Cardiac septum (tissue), 1 donor: ENCODE measurements around the genes VPS50, CALCR and COL1A2.

DNA sequence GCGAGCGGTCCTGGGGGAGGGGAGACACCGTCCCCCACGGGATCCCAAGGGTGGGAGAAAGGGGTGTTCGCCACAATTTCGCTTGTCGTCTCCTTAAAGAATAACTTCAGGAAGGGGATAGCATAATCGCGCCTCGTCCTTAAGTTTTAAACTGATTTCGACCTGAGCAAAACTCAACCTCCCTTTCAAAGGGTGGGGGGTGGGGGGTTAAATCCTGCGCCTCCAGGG lies 2.0 kb downstream of the CDK6 start:
- PRO-cap, result no peak

DNA sequence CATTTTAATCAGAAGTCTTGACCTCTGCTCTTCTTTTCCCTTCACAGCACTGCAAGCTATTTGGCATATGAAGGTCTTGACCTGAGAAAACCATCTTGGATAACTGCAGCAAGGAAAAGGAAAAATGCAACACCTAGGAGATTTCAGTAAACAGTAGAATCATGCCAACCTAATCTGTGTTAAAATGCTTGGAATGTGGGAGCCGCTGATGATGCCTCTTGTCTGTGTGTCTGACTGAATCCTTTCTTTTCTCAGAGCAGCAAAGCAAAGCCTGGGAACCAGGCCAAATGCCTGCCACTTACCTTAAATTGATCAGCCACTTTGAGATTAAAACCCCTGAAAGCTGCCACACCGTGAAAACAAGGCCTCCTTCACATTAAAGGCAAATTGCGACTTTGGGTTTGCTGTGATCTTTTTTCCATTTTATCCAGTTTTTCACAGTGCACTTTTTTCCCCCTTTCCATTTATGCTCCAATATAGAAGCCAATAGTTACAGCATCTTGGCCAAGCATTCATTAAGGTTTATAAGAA lies 80.5 kb upstream of the CDK6 start:
- PRO-cap, result no peak

- PRO-cap, result bidirectional peak, plus-strand start at chr7:93232366, minus-strand start at chr7:93232203
These were observed at the start of gene VPS50 for GRCh38 chr7:93231609-93232730. Gene VPS50 (plus strand): TSS chr7:93232366.

- PRO-cap, result no peak
These were observed at the start of gene CALCR for GRCh38 chr7:93574623-93575009. Gene CALCR (minus strand): TSS chr7:93574724.

DNA sequence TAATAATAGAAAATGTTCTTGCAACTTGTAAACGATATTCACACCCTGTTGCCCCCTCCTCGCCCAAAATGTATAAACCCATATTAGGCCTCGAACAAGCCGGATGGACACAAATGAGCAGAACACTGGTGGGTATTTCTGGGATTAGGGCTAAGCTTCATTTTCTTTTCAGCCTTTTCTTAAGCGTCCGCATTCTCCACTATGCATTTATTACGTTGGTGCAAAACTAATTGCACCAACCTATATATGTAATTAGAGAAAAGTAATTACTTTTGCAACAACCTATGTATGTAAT lies 332 bp upstream of the GNG11 start:
- PRO-cap, result no peak

DNA sequence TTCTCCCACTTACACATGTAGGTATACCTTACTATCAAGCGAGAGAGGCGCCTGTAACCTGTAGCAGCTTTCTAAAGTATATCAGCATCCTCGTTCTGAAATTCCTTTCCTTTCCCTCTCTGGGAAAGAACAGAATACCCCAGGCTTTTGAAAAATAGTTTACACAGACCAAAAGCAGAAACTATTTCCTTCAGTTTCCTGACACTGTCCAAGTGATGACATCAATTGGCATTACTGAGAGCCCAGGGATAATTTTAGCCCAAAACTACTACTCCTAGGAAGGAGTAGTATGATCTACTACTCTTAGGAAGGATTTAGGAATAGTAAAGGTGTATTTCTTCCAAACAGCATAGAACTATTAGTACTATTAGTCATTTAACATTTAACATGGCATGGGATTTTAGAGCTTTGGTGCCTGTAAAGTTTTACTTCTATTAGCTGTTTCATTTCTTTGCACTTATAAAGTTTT lies 6.1 kb downstream of the GNG11 start:
- PRO-cap, result unidirectional peak, minus-strand start at position 136 of the sequence

DNA sequence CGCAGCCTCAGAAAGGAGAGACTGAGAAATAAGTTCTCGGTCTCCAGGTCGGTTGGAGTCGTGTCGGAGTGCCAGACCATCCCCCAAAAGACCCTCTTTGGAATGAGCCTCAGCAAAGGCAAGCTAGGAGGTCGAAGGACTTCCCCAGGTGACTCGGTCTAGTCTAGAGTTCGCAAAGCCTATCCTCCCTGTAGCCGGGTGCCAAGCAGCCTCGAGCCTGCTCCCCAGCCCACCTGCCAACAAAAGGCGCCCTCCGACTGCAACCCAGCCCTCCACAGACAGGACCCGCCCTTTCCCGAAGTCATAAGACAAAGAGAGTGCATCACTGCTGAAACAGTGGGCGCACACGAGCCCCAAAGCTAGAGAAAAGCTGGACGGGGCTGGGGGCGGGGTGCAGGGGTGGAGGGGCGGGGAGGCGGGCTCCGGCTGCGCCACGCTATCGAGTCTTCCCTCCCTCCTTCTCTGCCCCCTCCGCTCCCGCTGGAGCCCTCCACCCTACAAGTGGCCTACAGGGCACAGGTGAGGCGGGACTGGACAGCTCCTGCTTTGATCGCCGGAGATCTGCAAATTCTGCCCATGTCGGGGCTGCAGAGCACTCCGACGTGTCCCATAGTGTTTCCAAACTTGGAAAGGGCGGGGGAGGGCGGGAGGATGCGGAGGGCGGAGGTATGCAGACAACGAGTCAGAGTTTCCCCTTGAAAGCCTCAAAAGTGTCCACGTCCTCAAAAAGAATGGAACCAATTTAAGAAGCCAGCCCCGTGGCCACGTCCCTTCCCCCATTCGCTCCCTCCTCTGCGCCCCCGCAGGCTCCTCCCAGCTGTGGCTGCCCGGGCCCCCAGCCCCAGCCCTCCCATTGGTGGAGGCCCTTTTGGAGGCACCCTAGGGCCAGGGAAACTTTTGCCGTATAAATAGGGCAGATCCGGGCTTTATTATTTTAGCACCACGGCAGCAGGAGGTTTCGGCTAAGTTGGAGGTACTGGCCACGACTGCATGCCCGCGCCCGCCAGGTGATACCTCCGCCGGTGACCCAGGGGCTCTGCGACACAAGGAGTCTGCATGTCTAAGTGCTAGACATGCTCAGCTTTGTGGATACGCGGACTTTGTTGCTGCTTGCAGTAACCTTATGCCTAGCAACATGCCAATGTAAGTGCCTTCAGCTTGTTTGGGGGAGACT lies at the start of gene COL1A2:
Gene COL1A2, plus strand, starts transcription at position 937 of the 1,174 bp plus-strand sequence.
- PRO-cap, result bidirectional peak, plus-strand start at position 500 of the sequence, minus-strand start at position 280 of the sequence; bidirectional peak, plus-strand start at position 937 of the sequence, minus-strand start at position 626 of the sequence

- PRO-cap, result no peak
These were observed 9.8 kb downstream of the COL1A2 start for GRCh38 chr7:94404299-94405159.

GRCh38 chr7:94424065-94424551 lies 29.4 kb downstream of the COL1A2 start:
- PRO-cap, result no peak

- PRO-cap, result no peak
These were observed 1.5 kb downstream of the PPP1R9A start for GRCh38 chr7:94908977-94909280.

DNA sequence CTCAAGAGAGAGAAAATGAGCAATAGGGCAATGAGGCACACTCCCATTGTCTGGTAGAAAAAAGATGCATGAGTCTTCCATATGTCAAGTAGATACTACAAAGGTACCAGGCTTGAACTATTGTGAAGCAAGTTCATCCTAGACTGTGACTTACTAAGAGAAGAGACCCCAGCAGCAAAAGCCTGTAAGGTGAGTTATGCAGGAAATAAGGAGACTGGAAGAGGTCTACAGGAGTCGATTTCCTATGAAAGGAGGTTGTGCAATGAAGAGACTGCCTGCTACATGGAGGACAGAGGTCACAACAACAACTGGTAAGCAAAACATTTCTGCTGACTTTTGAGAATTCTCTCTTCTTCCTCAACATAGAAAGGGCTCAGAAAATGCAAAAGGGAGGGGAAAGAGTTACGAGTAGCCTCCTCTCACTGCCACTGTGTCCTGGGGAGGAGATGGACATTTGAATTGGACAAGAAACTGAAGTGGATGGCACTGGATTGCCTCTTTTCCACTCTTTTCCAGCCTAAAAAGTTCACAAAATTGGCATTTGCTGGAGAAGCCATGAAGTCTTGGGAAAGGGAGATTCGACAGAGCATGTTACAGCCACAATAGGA lies 42.4 kb downstream of the PDK4 start:
- PRO-cap, result no peak

DNA sequence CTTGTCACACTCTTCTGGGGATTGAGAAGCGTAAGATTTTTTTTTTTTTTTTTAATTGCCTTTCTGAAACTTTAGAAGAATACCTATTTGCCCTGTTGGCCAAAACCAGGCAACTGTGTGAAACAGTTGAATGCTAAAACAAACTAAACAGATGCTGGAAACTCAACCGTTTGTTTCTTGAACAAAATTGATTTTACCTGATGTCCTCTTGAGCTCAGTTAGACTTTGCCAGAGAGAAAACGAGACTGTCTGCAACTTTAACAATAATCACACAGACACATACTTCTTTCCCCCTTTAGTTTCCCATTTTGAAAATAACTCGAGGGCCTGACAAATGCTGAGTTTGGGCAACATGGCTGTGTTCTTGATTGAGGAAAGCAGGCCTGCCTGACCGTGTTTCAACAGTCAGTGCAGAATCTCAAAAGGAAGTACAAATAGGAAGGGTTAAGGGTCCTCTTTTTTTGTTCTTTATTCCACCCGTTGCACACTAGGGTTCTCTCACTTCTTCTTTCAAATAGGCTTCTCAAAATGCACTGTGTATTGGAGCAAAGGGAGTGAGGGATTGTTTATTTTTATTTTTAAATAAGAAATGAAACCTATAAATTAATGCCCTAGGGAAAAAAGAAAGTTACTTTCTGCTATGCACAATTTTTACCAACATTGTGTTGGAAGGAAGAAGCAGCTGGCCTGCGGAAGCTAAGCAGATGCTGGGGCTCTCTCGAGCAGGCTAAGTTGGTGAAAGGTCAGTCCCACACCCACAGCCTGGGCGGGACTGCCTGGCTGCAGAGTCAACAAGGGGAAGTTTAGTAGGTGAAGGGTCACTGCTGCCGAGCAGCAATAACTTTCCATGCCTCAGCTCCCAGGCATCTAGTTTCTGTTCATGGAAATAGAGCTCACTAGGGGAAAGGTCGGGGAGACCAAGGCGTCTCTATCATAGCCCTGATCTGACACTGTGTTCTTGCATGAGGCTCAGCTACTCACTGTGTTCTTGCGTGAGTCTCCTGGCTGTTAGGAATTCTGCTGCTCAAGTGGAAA lies 12.1 kb upstream of the PDK4 start:
- PRO-cap, result no peak

DNA sequence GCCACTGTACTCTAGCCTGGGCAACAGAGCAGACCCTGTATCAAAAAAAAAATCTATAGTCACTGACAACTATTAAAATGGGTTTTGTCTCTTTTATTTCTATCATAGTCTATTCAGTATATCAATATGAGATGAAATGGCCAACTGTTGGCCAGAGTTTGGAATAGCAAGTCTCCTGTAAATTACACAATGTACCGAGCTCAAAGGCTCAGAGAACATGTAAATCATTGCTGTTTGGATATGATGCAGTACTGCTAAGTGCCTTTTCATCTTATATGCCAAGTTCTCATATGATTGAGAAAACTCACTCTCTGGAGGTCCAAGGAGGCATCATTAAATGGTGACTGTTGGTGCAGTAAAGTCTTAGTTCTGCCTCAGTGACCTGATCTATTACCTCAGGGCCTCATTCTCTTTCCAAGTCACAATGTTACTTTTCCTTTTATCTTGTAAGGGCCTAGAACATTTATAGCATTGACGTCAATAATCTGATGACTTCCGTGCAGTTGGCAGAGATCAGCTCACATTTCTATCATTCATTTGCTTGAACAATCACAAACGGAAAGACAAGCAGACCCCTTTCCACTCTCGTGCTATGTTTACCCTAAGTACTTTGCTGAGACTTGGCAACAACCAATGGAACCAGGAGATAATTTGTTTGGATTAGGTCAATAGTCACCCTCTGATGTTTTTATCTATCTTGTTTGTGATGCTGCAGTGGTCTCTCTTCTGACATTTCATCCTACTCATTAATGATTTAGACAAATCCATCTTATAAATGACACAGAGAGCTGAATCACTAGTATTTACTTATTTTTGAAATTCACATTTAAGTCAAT lies 32.6 kb upstream of the PDK4 start:
- PRO-cap, result bidirectional peak, plus-strand start at position 552 of the sequence, minus-strand start at position 414 of the sequence

GRCh38 chr7:95837736-95838132 lies 65.4 kb downstream of the DYNC1I1 start:
- PRO-cap, result no peak

- PRO-cap, result bidirectional peak, plus-strand start at chr7:96321540, minus-strand start at chr7:96321450
These were observed 769 bp downstream of the SLC25A13 start for GRCh38 chr7:96321053-96321604.

DNA sequence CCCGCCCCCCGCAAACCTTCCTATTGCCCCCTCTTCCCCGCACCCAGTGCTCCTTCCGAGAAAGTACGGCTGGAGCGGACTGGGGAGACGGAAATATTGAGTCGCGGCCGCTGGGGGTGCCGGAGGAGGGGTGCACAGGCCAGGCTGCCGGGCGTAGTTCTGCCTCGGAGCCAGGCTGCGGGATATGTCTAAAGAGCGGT lies 6.0 kb downstream of the DLX5 start:
- PRO-cap, result no peak

DNA sequence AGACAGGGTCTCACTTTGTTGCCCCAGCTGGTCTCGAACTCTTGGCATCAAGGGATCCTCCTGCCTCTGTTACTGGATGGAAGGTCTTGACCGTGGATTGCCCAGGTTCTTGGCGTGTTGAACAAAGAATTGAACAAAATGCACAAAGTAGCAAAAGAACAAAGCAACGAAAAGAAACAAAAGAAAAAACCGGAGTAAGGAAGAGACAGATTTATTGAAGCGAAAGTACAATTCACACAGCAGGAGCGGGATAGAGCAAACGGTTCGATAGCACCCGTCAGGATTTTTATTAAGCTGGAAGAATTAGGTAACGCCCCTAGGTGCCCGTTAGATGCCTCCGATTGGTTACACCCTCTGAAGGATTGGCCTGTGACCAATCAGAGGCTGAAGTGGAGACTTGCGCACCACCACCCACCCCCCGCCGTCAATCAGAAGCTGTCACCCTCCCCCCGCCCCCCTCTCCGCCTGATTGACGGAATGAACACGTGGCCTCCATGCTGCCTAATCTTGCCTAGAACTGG lies 16.9 kb downstream of the OCM2 start:
- PRO-cap, result no peak

DNA sequence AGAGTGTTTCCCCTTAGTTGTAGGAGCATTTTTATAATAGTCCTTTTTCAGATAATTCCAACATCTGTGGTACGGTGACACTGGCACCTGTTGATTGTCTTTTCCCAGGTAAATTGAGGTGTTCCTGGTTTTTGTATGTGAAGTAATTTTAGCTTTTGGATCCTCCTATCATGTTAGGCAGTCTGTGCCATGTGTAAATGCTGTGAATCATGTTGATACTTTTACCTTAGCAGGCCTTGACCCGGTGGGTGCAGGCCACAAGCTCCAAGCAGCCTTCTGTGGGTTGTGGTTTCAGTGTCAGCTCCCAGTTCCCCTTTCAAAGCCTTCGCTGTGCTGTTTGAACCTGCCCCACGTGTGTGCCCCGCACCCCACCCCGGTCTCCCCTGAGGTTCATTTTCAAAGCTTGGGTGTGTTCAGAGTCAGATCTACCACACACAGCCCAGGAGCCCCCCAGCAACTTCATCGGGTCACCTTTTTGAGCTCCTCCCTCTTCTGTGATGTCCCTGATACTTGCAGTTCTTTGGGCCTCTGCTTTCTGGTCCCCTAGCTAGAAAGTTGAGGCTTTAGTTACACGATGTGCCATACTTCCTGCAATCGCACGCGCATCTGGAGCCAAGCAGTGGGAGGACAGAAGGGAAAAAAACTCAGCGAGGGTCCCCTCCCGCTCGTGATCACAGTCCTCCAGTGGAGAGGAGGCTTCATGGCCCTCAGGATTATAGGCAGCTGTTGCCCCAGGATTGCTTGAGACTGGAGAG lies 8.7 kb upstream of the BHLHA15 start:
- PRO-cap, result no peak

GRCh38 chr7:98213700-98214774 lies 2.8 kb downstream of the BHLHA15 start:
- PRO-cap, result no peak

DNA sequence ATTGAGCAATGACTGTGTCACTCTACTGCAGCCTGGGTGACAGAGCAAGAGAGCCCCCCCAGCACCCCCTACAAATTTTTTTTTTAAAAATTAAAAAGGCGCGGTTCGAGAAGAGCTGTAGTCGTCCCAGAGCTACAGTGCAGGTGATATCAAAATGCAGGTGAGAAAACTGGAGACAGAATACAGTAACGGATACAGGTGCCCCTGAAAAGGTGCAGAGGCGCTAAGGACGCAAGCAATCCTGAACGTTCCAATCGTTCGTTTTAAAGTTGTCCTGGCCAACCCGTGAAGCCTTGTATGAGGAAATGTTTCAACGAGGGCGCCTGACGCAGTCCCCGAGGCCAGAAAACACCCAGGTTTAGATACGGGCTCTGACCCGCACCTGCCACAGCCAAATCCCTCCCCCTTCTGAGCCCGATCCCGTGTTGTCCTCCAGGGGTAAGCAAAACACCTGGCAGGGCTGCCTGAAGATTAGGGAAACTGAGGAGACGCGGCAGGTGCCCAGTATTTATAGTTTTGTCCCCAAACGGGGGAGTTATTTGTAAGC lies 860 bp upstream of the BRI3 start:
- PRO-cap, result no peak